NCI-H460 (cell line): ENCODE measurements around a stretch of chr18.

RAMPAGE:
- cytosol, long total RNA, result no peak
- long total RNA, result no peak
- nucleus, long total RNA, result no peak
Measured at GRCh38 chr18:74868456-74868829, 270.8 kb downstream of the ZNF407 start.

DNA sequence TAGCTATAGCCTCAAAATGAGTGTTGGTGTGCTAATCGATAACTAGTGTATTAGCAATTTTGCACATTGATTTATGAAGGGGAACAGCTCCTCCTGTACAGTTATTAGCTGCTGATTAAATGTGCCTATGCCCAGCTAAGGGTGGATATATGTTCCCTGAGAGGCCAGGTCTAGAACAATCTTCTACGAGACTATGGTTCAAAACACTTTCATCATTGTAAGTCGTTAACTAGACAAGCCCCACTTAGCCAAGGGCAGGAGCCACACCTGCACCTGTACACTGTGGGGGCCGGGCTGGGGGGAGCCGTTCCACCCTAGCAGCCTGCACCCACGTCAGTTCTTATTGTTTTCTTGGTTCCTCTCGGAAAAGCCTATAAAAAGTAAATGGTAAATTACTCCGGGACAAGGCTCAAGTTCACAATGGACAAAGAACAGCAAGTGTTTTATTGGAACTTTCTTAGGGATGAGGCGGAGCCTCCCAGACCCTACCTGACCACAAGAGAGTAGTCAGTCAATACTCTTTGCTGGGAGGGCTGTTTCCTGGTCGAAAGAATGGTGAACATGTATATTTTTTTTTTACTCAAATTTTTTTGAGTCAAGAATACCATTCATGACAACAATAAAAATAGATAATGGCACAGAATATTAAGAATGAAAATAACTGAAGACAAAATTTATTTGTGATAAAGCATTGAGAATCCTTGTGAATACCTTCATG is 7.9 kb downstream of the TSHZ1 start:
RAMPAGE:
- cytosol, long total RNA, result no peak
- long total RNA, result no peak
- nucleus, long total RNA, result no peak

DNA sequence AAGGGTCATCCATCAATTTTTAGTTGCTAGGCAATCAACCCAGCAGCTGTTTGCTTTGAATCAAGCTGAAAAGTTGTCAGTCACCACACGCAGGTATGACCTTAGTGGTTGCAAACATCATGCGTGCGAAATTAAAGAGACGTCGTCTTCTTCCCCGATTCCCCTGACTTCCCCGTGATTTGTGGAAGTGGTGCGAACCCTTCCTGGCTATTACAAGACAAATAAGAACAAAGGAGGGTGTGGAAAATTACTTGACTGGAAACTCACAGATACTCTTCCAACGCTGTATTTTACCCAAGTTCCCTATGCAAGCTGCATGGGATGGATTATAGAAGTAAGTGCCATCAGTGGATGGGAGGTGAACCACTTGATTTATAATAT is 20.0 kb downstream of the TSHZ1 start:
RAMPAGE:
- cytosol, long total RNA, result no peak
- long total RNA, result no peak
- nucleus, long total RNA, result no peak

DNA sequence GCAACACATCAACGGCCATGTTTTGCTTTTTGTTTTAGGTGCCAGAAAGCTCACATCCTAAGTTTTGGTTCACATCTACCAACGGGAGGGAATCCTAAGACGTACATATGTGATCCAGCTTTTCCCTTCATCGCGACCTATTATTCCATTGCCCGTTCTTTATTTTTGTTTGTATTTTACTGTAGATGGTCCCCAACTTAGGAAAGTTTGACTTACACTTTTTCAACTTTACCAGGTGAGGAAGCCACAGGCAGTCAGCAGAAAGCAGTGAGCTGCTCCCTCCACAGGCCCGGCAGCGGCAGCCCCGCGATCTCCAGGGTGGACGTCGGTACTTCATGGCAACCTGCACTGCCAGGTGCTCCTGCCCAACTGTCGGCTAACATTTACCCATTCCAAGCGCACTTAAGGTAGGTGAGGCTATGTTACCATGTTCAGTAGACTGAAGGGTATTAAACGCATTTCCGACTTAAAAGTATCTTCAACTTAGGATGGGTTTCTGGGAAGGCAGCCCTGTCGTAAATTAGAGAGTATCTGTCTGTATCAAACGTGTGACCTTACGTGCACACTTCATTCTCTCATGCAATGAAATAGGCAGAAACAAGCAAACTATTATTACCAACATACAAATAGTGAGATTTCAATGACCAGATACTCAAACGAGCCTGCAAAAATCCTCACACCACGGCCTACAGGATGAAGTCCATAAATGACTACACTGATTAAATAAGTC is 12.7 kb downstream of the ZNF516 start:
RAMPAGE:
- cytosol, long total RNA, result no peak
- long total RNA, result no peak
- nucleus, long total RNA, result no peak

RAMPAGE:
- cytosol, long total RNA, result no peak
- long total RNA, result no peak
- nucleus, long total RNA, result no peak
Measured at GRCh38 chr18:76493521-76493815, 1.6 kb downstream of the ZNF516 start.

GRCh38 chr18:76519030-76519600 is 24.1 kb upstream of the ZNF516 start:
RAMPAGE:
- cytosol, long total RNA, result no peak
- long total RNA, result no peak
- nucleus, long total RNA, result no peak

GRCh38 chr18:76821739-76822202 is 586 bp upstream of the ZNF236 start:
RAMPAGE:
- cytosol, long total RNA, result no peak
- long total RNA, result no peak
- nucleus, long total RNA, result no peak

GRCh38 chr18:77004441-77005457 is 127.8 kb downstream of the MBP start:
RAMPAGE:
- cytosol, long total RNA, result no peak
- long total RNA, result no peak
- nucleus, long total RNA, result no peak

DNA sequence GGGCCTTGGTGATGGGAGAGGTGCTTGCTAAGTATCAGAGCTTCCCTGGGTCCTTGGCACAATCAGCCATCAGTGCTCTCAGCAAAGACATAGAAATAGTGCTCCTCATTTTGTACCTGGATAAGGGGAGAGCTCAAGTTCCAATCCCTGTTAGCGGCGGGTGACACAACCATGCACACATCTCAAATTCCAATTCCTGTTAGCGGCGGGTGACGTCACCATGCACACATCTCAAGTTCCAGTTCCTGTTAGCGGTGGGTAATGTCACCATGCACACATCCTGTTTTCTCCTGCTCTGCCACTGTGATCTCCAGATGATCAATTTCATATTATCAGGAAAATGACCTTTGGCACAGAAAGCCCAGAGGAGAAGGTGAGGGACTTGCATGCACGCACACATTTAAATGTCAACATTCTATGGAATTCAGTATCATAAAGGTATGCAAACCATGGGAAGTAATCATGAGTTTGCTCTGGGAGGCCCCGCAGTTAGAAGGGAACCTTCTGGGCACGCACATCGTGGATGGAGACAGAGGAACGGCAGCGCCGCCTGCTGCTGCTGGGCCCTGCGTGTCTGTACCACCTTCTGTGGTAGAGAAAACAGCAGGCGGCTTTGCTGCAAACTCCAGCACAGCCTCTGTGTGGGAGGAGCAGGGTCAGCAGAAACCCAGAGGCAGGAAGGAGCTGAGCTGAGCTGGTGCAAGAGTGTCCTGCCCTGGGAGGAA is 77.8 kb downstream of the MBP start:
RAMPAGE:
- cytosol, long total RNA, result no peak
- long total RNA, result no peak
- nucleus, long total RNA, result no peak

DNA sequence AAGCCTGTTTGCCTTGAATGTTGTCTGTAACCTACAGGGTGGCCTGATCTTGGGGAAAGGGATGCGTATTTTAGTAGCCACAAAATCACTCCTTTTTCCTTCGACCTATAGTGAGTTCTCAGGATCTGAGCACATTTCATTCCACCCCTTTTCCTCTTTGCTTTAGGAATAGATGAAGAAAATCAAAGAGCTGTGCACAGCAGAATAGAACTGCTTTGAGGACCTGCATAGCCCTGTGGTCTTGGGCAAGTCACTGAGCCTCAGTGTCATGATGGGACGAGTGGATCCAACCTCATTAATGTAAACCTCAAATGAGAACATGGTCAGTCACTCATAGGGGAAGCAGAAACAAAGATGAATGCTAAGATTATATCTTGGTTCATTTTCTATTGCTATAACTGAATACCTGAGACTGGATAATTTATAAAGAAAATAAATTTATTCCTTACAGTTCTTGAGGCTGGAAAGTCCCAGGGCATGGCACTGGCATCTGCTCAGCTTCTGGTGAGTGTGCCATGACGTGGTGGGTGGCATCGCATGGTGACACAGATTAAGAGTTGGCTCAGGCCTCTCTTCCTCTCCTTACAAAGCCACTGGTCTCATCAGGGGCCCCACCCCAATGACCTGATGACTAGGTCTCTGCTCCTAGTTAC is 67.7 kb downstream of the MBP start:
RAMPAGE:
- cytosol, long total RNA, result no peak
- long total RNA, result no peak
- nucleus, long total RNA, result no peak

RAMPAGE:
- cytosol, long total RNA, result no peak
- long total RNA, result no peak
- nucleus, long total RNA, result no peak
Measured at GRCh38 chr18:77098005-77099284, 34.1 kb downstream of the MBP start.

GRCh38 chr18:77103978-77104632 is 28.5 kb downstream of the MBP start:
RAMPAGE:
- cytosol, long total RNA, result no peak
- long total RNA, result no peak
- nucleus, long total RNA, result no peak

RAMPAGE:
- cytosol, long total RNA, result no peak
- long total RNA, result no peak
- nucleus, long total RNA, result no peak
Measured at GRCh38 chr18:77111234-77111860, 21.2 kb downstream of the MBP start.

GRCh38 chr18:77133131-77134065 is 815 bp upstream of the MBP start:
RAMPAGE:
- cytosol, long total RNA, result no peak
- long total RNA, result no peak
- nucleus, long total RNA, result no peak

DNA sequence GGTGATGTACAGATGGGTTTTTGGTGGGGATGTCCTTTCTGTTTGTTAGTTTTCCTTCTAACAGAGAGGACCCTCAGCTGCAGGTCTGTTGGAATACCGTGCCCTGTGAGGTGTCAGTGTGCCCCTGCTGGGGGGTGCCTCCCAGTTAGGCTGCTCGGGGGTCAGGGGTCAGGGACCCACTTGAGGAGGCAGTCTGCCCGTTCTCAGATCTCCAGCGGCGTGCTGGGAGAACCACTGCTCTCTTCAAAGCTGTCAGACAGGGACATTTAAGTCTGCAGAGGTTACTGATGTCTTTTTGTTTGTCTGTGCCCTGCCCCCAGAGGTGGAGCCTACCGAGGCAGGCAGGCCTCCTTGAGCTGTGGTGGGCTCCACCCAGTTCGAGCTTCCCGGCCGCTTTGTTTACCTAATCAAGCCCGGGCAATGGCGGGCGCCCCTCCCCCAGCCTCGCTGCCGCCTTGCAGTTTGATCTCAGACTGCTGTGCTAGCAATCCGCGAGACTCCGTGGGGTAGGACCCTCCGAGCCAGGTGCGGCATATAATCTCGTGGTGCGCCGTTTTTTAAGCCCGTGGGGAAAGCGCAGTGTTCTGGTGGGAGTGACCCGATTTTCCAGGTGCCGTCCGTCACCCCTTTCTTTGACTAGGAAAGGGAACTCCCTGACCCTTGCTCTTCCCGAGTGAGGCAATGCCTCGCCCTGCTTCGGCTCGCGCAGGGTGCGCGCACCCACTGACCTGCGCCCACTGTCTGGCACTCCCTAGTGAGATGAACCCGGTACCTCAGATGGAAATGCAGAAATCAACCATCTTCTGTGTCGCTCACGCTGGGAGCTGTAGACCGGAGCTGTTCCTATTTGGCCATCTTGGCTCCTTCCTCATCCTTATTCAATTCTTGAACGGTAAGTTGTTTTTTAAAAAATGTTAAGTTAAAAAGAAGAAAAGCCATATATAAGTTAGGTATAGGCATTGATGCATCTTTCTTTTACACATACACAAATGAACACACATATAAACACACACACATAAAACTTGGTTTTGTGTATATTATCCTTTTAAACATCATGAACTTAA is 171.8 kb downstream of the GALR1 start:
RAMPAGE:
- cytosol, long total RNA, result no peak
- long total RNA, result no peak
- nucleus, long total RNA, result no peak

DNA sequence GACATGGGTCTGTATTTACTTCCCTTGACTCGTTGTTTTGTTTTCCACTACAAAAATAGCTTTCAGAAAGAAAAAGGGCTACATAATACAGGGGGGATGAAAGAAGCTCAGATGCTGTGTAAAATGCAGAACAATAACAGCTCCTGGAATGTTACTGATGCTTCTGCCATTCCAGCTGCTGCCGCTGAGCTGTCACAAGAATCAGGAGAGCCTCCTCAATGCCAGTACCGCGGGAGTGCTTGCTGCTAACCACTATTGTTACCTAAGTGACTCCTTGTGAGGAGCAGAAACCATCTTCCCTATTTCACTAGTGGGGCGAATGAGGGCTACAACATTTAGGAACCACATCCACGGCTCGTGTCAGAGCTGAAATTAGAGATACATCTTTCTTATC is 384.8 kb downstream of the GALR1 start:
RAMPAGE:
- cytosol, long total RNA, result no peak
- long total RNA, result no peak
- nucleus, long total RNA, result no peak

DNA sequence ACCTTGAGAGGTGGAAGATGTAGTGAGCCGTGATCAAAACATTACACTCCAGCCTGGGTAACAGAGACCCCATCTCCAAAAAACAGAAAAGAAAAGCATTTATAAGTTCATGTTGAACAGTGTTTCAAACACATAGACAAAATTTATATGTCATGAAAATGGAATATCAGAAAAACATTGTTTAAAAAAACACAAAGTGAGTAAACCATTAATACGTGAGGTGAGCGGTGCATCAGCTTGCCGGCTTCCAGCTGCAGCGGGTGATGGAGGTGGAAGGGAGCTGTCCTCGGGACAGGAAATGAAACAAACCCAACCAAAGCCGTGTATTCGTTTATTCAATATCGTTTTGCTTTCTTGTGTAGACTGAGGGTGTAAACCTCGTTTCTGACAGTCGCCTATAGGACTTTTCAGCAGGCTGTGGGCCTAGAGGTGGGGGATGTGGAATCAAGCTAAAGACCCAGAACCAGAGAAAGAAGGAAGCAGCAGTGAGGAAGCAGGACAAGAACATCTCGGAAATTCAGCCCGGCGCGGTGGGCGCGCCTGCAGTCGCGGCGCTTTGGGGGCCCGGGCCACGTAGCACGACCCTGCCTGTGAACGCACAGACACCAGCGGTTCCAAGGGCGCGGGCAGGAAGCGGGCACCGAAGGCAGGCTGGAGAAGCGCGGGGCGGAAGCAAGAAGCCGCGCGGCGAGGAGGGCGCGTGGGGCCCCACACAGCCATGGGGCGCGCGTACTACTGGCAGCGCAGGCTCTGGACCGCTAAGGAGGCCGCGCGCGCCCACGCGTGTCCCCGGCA is 868 bp upstream of the ATP9B start:
RAMPAGE:
- cytosol, long total RNA, result no peak
- long total RNA, result no peak
- nucleus, long total RNA, result no peak

GRCh38 chr18:79146021-79146569 is 76.9 kb downstream of the ATP9B start:
RAMPAGE:
- cytosol, long total RNA, result no peak
- long total RNA, result no peak
- nucleus, long total RNA, result no peak

GRCh38 chr18:79178405-79178819 is 109.2 kb downstream of the ATP9B start:
RAMPAGE:
- cytosol, long total RNA, result no peak
- long total RNA, result no peak
- nucleus, long total RNA, result no peak

RAMPAGE:
- cytosol, long total RNA, result no peak
- long total RNA, result no peak
- nucleus, long total RNA, result no peak
Measured at GRCh38 chr18:79399195-79399745, 3.5 kb downstream of the NFATC1 start.